Left common carotid artery plus branches (tissue), 1 donor: ENCODE results near the gene PI4KB.

- PRO-cap = no peak
Observed at GRCh38 chr1:150504173-150505059, 3.5 kb upstream of the ECM1 start.

DNA sequence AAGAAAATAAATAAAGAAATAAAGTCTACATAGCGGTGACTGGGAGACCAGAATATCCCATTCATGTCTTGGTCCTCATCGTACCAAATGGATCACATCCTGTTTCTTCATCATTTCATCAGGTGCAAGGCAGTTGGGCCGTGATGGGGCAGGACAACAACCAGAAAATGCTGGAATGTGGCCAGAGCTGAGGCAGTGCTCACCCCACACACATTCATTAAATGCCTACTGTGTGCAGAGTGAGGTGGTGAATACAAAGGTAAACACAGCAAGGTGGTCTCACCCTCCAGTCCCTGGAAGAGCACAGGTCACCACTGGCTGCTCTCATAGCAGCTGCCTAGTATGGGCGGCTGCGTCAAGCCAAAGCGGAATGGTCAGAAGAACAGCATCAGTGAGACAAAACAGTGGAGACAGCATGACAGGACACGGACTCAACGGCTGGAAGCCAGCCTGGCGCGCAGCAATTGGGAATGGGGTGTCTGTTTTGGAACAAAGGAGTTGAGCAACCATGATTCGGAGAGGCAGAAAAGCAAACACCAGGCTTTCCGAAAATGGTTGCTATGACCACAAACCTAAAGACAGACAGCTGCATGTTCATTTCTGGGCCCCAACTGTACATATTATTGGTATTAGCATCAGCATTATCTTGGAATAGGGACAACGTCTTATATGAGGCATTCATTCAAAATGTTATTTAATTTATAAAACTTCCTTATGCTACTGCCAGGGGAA, 5.6 kb upstream of the ADAMTSL4 start:
- PRO-cap = no peak

DNA sequence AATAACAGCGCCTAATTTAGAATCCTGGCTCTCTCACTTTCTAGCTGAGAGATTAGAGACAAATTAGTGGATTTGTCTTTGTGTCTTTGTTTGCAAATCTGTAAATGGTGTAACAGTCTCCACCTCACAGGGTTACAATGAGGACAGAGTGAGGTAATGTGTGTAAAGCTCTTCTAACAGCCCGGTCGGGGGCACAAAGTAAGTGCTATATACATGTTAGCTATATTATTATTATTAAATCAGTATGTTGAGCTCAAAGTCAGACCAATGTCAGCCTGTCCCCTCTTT, 5.0 kb upstream of the ADAMTSL4 start:
- PRO-cap = no peak

GRCh38 chr1:150753235-150753938, 12.2 kb downstream of the CTSS start:
- PRO-cap = no peak

- PRO-cap = no peak
Observed at GRCh38 chr1:150973457-150973664, 1.3 kb downstream of the CERS2 start.

DNA sequence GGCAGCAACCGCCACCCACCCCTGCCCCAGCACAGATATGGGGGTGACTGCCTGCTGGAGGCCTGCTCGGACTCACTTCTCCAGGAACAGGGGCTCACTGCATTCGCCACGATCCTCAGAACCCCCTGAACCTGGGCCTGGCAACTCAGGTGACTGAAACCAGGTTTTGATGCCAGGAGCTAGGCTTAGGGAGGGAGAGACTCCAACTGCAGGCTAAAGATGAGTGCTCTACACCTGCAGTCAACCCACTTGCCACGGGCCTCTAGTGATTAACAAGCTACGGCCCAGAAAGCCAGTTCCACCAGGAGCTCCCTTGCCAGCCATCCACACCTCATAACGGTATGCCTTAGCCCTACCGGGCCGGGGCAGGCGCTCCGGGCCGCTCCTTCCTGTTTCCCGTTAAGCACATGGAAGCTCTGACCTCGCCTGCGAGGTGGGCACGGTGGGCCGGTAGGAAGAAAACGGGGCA, 936 bp downstream of the CERS2 start:
- PRO-cap = no peak

GRCh38 chr1:150978851-150979481, 3.1 kb upstream of the ANXA9 start:
- PRO-cap = no peak

GRCh38 chr1:150979482-150980013, 2.5 kb upstream of the ANXA9 start:
- PRO-cap = no peak

GRCh38 chr1:151024484-151025208, 11.7 kb upstream of the BNIPL start:
- PRO-cap = no peak

- PRO-cap = no peak
Observed at GRCh38 chr1:151144592-151145560, 1.6 kb downstream of the SEMA6C start.

DNA sequence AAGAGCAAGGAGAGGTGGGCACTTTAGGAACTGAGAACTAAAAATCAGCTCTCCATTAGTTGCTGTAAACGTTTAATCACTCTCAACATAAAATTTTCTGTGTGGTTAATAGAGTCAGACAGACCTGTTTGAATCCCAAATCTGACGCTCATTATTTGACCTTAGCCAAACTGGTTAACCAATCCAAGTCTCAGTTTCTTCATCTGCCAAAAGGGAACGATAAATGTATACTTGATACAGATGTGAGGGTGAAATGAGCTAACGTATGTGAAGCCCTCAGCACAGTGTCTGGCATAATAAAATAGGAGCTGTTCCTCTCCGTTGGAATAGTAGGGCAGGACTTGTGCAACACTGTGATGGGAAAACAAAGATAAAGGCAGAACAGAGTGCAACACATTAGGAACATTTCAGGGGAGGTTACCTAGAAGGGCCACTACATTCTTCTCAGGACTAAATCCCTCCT, 1.1 kb downstream of the LYSMD1 start:
- PRO-cap = no peak

- PRO-cap = no peak
Observed at GRCh38 chr1:151199670-151200819, 1.7 kb downstream of the PIP5K1A start.

GRCh38 chr1:151248848-151249222, 5.7 kb upstream of the PSMD4 start:
- PRO-cap = no peak

GRCh38 chr1:151290575-151291109, 8.5 kb downstream of the ZNF687 start:
- PRO-cap = no peak

DNA sequence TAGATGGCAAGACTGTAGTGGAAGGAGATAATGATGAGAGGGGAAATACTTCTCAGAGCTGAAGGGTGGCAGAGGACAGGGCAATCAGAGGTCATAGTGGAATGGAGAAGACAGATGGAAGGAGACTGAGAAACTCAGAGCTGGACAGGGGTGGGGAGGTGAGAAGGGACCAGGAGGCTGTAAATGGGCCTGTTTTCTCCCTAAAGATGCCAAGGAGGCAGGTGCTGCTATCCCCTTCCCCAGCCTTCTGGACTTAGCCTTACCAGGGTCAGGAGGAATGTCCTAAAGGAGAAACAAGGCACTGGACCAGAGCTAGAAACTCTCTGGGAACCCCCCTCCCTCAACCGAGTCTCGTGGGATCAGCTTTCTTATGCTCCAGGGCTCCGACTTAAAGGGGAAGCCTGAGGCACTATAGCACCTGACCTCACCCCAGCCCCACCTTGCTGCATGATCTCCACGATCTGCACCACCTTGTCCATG, 11.5 kb downstream of the ZNF687 start:
- PRO-cap = no peak

DNA sequence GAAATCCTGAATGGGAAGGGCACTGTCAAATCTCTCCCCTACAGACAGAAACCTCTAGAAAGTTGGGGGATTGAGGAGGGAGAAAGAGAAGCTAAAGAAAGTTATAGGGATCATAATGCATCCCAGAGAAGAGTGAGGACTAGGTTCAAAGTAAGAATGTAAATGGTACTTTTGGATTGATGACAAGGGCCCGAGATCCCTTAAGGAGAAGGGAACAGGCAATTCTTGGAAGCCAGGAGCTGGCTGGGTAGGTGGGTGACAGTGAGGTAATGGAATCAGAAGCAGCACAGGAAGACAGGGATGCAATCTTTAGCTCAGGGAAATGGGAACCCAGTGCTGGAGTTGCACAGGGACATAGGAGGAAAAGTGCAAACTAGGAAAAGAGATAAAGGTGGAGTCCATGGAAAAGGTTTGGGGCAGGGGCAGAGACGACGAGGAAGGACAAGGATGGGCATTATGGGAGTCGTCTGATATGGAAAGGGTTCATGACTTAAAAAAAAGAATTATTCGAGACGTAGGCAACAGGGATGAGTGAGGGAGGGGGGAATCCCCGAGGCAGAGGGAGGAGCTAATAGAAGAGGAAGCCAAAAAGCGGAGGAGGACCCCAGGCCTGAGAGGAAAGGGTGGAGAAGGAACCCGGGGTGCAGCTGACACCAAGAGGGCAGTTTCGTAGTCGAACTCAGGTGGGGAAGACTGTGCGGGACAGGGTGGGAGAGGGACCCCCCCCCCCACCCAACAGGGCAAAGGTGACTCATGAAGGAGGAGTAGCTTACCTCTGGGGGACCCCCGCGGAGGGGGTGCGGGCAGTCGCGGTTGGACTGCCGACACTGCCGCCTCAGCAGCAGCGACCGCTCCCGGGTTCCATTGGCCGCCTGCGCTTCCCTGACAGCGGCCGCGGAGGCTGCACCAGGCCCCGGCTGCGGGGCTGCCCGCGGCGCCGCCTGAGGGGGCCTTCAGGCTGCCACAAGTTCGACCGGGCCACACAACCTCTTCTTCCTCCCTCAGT, at the start of gene PI4KB:
TSS of gene PI4KB (minus strand) at position 919 of the 1,006 bp plus-strand sequence.
- PRO-cap = unidirectional peak, plus-strand start at position 615 of the sequence; unidirectional peak, minus-strand start at position 873 of the sequence

DNA sequence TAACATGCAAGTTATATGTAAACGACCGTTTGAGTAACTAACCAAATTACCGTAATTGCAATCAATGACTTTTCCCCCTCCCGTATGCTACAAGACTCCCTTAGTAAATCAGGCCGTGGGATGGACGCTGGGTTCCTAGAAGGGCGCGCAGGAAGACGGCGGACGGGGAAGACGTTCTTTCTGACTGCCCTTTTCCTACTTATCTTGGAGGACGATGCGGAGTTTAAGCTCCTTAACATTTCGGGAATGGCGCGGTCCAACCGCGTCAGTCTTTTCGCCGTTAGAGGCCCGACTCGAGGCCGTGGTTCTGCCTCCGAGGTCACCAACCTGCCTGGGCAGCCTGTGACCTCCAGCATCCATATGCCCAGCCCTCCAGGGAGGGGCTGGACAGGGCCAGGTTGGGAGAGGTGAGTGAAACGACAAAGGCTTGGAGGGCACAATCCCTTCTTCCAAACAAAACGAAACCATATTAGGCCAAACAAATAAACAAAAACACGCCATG, 768 bp upstream of the PI4KB start:
- PRO-cap = no peak

- PRO-cap = no peak
Observed at GRCh38 chr1:151459745-151460134, 446 bp upstream of the POGZ start.

- PRO-cap = no peak
Observed at GRCh38 chr1:151529067-151529804, 10.9 kb upstream of the TUFT1 start.

- PRO-cap = unidirectional peak, minus-strand start at chr1:151612935
Observed at GRCh38 chr1:151612664-151613228, 896 bp downstream of the SNX27 start.